ENCODE measurements around the gene SSUH2.

- CAGE, long polyA plus RNA, result no peak
- RRBS, result no CpG with 5 or more reads among the region's 1 CpG
Measured at GRCh38 chr3:7739703-7740109, 761.9 kb upstream of the LMCD1 start.

GRCh38 chr3:8436541-8437012 lies 65.0 kb upstream of the LMCD1 start:
- CAGE, long polyA plus RNA, result no peak
- RRBS, result no CpG with 5 or more reads among the region's 7 CpGs

DNA sequence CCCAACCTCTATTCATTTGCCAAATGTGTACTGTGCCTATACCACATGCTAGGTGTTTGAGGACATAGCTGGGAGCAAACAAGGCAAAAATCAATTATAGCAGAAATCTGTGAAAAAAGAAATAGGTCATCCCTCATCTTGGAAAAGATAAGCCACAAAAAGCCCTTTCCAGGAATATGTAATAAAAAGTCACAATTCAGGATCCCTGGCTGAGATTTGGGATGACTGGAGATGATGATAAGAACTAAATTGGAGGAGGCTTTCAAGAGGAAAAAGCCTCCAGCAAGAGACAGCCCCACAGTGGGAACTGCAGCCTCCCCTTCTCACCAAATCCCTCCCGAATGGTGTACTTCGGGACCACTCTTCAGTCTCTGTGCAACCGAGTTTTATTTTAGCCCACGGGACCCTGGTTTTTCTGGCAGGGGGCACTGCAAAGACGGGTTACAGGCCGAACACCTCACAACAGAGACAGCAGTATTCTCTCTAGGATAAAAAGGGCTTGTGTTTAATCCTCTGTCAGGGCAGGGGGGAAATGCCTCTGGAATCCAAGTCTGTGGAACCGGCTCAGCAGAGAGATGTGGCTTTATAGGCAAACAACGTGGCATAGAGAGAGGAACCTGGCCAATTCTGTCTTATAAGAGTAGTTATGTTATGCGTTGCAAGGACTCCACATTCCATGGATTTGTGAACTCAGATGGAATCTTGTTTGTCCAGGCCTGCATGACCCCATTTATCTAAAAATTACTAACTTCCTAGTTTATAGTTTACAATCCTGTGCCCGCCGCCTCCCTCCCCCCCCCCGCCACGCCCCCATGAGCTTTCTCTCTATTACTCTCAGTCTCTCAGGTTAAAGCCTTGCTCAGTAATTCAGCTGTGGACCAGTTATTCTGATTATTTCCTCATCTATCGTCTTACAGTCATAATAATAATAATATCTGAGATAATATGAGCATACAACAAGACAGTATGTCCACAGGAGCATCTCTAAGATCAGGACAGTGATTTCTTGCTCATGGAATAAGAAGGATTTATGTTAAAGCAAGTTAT lies 1.1 kb upstream of the LMCD1 start:
- CAGE, long polyA plus RNA, result no peak
- RRBS, result no CpG with 5 or more reads among the region's 14 CpGs

DNA sequence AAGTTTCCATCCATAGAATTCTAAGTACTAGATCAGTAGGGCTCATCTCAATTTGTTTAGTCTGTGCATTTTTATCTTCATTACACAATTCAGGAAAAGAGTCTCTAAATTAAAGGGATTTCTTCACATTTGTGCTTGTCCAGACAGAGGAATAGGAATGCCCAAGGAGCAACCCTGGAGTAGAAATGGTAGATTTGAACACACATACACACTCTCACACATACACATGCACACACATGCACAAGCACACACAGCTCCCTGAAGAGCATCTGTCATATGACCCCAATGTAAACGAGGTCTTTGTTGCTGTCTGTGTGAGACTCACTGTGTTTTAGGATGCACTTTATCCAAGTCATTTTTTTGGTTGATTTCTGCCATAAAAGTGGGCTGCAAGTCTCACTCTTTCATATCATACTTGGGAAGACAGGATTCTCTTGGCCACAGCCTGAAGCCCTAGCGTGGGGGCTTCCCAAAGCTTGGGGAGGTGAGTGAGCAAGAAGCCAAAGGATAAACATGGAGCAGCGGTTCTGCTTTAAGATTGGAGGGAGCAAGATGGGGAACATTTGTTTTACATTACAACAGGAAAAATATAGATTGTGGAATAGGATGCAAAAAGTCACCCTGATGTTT lies 21.6 kb downstream of the LMCD1 start:
- CAGE, long polyA plus RNA, result no peak
- RRBS, result no CpG with 5 or more reads among the region's 3 CpGs

- CAGE, long polyA plus RNA, result no peak
- RRBS, result no CpG with 5 or more reads among the region's 6 CpGs
Measured at GRCh38 chr3:8644650-8645031, at the start of gene SSUH2. Gene SSUH2, minus strand, starts transcription at chr3:8644798.

DNA sequence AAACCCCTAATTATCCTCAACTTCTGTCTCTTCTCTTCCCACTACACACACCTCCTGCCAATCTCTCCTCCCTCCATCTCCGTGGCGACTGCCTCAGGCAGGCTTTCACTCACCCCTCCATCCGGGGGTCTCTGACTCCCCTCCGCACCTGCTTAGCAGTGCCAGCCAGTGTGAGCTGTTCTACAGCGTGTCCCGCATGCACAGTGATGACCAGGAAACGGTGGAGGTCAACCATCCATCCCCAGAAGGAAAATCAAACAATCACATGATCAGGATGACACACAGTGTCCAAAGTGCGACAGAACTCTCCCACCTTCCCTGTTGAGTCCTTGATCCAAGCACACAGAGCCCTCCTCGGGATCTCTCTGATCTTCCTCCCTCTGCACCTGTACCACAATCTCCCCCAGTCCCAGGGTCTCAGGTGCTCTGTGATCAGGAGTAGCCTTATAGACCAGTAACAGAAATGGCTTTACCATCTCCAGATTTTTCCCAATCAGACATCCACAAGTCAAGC lies 7.3 kb upstream of the SSUH2 start:
- CAGE, long polyA plus RNA, result no peak
- RRBS, result no CpG with 5 or more reads among the region's 9 CpGs

GRCh38 chr3:8982531-8982909 lies 19.2 kb upstream of the RAD18 start:
- CAGE, long polyA plus RNA, result no peak
- RRBS, result no CpG with 5 or more reads among the region's 5 CpGs

DNA sequence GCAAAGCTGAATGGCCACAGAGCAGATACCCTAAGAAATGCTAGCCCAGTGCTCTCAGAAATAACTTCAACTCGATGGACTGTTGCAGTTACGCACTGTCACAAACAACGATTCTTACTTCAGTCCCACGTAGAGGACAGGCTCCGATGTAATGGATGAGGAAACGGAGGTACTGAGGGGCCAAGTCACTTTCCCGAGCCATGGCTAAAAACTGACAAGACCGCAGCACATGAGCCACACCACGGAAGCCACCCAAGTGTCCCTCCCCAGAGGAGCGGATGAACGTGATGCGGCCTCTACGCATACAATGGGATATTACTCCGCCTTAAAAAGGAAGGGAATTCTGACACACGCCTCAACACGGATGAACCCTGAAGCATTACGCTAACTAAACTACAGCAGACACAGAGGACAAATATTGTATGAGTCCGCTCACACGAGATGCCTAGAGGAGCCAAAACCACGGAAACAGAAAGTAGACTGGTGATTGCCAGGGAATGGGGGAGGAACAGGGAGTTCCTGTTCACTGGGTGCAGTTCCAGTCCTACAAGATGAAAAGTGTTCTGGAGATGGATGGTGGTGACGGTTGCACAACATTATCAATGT lies 32.8 kb downstream of the SRGAP3 start:
- CAGE, long polyA plus RNA, result no peak
- RRBS, result no CpG with 5 or more reads among the region's 21 CpGs

DNA sequence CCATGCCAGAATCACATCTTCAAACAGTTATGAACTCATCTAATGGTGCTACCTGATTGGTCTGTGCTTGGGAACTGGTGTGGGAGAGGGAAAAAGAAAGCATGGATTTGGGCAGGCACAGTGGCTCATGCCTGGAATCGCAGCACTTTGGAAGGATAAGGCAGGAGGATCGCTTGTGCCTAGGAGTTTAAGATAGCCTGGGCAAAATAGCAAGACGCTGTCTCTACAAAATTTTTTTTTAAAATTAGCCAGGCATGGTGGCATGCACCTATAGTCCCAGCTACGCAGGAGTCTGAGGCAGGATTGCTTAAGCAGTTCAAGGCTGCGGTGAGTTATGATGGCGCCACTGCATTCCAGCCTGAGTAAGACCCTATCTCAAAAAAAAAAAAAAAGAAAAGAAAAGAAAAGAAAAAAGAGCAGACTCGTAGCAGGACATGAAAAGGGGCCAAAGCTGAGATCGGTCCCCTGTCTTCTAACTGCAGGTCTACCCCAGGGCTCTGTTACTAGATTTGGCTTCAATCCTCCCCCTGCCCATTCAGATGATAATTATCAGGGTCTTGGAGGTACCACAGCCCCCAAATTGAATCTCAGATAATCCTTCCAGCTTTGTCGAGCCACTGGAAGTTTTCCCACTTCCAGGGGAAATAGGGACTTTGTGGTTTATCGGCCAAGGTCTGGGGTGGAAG lies 18.8 kb downstream of the SRGAP3 start:
- CAGE, long polyA plus RNA, result no peak
- RRBS, result no CpG with 5 or more reads among the region's 10 CpGs

DNA sequence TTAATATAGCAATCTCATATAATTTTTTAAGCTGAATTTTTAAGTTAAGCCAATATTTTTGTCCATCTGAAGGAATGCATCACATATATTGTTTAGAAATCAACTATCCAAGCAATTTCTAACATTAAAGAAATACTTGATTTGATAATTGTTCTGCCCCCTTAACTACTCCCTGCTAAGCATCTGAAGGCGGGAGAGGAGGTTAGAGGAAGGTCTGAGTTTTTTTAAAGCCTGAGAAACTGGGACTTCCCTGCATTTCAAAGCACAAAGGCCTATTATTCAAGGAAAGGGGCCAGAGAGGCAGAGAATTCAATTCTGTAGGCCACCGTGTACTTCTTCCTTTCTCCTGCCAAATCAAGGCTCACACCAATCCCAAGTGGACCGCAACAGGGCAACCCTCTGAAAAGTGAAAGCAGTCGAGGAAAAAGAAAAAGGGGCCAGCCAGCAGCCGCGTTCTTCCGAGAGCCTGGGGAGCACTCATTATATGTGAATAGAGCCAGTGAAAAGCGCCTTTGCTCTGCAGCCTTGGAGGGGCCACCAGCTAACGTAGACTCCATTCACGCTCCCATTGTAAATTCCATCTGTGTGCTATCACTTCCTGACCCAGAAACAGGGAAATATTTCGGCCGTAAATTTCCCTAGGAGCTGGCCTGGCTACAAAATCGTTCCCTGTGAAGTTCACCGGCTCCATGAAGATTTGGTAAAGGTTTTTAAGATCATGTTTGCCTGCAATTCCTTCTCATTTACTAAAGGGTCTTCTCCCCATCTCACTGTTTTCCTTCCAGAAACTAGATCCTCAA lies 46.0 kb upstream of the THUMPD3 start:
- CAGE, long polyA plus RNA, result no peak
- RRBS, result no CpG with 5 or more reads among the region's 14 CpGs

GRCh38 chr3:9384363-9384975 lies 12.9 kb upstream of the SETD5 start:
- CAGE, long polyA plus RNA, result no peak
- RRBS, result no CpG with 5 or more reads among the region's 12 CpGs

DNA sequence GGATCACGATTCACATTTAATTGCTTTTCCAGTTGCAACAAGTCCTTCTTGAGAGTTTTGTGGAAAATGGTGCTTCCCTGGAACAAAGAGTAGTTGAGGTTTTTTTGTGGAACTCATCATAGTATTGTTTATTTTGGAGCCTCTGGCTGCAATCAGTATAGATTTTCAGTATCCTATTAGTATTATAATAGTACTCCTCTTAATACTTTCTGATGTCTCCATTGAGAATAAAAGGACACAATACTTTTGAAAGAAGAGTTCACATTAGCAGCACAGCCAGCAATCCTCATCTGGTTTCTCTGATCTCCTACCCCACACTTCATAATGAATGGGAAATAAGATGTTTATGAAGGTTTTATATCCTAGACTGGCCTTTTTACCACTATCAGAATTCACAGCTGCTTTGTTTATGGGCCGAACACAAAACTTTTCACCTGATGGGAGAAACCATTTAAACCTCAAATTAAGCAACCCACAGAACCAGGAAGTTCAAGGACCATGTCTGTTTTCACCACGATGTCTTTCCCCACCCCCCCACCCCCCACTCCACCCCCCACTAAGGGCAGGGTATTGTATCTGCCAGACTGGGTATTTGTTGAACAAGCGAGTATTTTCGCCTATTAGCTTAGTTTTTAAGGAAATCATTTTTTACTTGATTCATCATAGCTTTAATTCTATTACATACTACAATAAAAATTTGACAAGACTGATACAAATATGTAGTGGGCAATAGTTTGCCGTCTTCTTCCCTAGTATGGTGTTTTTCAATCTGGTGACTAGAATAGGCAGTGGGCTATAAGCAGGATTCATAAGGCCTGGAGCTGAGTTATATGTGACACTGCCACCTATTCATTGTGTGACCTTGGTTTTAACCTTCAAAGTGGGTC lies 11.3 kb upstream of the SETD5 start:
- CAGE, long polyA plus RNA, result no peak
- RRBS, result no CpG with 5 or more reads among the region's 6 CpGs

DNA sequence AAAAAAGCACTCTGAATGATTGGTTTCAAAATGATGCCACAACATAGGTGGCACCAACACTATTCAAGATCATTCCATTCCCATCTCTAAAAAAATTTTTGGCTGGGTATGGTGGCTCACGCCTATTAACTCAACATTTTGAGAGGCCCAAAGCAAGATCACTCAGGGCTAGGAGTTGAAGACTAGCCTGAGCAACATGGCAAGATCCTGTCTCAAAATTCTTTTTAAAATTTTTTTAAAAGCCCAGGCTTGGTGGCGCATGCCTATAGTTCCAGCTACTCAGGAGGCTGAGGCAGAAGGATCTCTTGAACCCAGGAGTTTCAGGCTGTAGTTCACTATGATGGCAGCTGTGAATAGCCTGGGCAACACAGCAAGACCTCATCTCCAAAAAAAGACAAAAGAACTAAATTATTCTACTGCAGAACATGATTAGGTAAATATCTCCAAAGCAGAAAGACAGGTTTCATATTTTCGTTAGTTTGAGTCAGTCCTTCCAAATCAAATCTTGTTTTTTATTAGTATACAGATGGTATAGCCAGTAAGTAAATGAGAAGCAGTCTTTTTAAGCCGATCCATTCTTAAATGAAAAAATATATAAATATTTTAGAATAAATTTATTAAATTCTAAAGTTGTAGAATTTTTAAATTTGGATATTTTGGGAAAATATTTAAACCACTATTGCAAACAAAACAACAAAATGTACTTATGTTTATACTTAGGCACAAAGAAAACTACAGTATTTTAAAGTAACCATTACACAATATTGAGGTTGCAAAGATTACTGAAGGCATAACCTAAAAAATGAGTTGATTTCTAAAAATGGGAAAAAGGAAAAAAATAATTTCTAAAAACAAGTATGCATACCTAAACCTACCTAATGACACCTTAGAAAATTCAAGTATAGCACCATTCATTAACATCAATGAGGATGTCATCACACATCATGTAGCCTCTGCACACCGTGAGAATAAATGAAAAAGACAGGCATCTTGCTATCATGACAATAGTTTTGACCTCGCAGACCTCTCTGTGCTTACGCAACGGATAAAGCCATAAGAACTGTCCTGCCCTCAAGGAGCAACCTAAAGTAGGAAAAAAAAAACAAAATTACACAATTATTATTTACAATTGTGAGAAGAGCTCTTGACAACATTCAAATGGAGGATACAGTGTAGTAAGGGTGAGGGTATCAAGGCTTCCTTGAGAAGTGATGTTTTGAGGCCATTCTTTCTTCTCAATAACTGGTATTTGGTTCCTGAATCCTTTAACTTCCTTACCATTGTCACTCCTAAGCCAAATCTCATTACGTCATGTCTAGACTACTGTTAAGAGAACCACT lies 7.5 kb upstream of the SETD5 start:
- CAGE, long polyA plus RNA, result no peak
- RRBS, result no CpG with 5 or more reads among the region's 9 CpGs

- CAGE, long polyA plus RNA, result no peak
- RRBS, result no CpG with 5 or more reads among the region's 8 CpGs
Measured at GRCh38 chr3:9395231-9395931, 2.0 kb upstream of the SETD5 start.

DNA sequence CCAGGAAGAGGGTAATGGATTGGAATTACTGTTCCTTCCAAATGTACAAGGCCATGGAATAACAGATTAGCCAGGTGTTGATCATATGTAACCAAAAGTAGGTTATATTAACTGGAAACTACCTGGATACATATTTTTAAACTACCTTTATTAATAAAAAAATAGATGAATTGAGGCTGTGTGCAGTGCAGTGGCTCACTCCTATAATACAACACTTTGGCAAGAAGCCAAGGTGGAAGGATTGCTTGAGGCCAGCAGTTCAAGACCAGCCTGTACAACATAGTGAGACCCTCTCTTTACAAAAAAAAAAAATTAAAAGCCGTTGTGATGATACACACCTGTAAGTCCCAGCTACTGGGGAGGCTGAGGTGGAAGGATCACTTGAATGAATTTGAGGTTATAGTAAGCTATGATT lies 43.3 kb downstream of the SETD5 start:
- CAGE, long polyA plus RNA, result no peak
- RRBS, result no CpG with 5 or more reads among the region's 1 CpG

DNA sequence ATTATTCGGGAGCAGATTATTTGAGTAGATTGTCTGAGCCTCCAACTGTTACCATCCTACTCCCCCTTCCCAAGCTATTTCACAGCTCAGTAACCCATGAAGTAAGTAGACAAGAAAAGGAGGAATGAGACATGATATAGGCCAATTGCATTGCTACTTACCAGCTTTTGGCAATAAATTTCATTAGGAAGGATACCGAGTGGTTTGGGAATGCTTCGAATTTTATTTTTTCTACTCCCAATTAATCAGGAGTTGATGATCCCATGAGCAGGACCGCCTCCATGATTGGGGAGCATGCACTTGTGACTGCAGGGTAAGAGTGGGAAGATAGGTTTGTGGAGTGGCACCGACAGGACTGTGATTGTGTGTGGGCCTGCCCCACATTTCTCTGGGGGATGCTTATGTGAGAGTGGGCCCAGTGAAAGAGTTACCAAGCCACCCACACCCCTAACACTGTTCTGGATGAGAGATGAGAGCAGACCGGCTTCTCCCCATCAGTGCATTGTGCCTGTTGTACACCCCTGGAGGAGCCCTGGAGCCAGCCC lies 76.8 kb downstream of the LHFPL4 start:
- CAGE, long polyA plus RNA, result no peak
- RRBS, result no CpG with 5 or more reads among the region's 6 CpGs

DNA sequence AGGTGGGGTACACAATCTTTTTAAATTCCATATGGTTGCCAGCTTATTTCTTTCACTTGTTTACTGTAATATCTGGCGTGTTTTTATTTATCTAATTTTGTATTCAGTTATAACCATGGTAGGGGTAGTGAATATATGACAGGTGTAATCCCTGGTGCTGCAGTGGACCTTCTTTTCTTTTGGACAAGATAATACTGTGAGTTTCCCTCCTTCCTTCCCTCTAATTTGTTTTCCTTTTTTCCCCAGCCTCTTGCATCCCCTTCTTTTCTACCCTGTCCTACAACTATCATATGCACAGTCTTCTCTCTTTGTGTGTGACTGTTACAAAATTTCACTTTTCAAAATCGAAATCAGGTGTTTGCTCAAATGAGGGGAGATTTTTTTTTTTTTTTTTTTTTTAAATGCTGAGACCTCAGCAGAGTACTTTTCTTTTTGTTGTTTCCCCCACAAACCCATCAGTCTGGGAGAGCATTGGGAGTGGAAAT lies 76.3 kb downstream of the LHFPL4 start:
- CAGE, long polyA plus RNA, result no peak
- RRBS, result no CpG with 5 or more reads among the region's 2 CpGs

DNA sequence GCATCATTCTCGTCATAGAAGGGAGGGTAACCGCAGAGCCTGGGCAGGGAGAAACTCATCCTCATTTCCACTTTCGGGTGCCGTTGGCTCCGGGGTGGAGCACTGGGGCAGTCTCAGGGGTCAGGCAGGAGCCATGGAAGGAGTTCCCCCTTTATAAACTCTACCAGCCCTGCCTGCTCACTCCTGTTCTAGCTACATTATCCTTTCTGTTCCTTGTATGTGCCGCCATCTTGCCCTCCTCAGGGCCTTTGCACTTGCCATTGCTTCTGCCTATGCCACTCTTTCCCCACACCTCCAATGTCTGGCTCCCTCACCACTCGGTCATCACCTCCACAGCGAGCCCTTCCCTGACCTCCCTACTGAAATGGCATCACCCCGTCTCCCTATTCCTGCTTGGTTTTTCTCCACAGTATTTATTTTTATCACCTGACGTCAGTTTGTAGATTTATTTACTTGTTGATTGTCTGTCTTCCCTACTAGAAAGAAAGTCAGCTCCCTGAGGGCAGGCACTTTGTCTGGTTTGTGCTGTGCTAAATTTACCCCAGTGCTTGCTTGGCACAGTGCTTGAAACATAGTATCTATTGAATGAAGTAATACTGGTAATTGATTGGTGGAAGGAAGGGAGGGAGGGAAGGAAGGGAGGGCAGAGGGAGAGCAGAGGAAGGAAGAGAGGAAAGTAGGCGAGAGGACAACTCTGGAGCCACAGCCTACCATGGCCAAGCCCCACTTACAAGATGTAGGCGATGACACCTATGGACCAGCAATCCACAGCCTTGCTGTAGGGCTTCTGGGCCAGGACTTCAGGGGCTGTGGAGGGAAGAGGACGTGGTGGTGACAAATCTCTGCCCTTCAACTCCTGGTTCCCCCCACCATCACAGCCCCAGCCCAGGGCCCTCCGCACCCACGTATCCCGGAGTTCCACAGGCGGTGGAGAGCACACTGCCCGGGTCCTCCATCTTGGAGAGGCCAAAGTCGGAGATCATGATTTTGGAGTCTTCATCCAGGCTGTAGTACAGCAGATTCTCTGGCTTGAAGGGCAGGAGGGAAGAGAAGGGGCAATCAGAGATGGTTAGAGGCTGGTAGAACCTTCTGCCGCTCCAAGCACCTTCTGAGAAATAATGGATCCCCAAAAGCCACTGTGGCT lies 8.6 kb downstream of the CAMK1 start:
- CAGE, long polyA plus RNA, result no peak
- RRBS, result no CpG with 5 or more reads among the region's 20 CpGs

DNA sequence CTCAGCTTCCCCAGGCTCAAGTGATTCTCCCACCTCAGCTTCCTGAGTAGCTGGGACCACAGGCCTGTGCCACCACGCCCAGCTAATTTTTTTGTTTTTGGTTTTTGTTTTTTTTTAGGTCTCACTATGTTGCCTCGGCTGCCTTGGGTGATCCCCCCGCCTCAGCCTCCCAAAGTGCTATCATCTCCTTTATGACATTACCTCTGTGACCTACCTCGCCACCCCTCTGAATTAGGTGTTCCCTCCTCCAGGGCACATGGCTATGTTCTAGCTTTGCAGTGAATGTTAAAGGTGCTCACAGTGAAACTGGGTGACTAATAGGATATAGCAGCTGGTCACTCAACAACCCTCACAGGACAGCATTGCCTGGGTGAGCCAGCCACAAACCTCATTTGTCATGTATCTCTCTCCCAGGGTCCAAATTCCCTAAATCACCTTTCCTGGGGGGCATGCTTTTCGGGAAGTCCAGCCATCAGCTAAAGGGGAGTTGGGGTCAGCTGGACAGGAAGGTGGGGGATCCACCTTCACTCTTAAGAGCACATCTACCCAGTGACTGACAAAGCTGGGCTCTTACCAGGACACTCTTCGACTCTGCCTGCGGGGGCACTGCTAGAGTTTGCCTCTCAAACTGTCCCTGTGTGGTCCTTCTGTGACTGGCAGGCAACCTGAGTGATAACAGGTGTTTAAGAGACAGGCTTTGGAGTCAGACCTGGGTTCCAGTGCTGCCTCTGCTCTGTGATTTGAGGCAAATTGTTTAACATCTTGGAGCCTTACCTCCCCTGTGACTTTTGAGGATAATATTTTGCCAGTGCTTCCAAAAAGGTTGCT lies 1.6 kb upstream of the TTLL3 start:
- CAGE, long polyA plus RNA, result no peak
- RRBS, result no CpG with 5 or more reads among the region's 7 CpGs

- CAGE, long polyA plus RNA, result no peak
- RRBS, result no CpG with 5 or more reads among the region's 12 CpGs
Measured at GRCh38 chr3:9917752-9918402, 979 bp downstream of the IL17RC start.